ENCODE measurements around a stretch of chr1.

- PRO-cap: no peak
- RAMPAGE, long total RNA, 5 experiments: no peak in any of the 5 experiments
- RRBS: no CpG with 5 or more reads among the region's 10 CpGs
Observed at GRCh38 chr1:8247798-8248586, 69.9 kb upstream of the SLC45A1 start.

GRCh38 chr1:8293323-8293568, 24.7 kb upstream of the SLC45A1 start:
- PRO-cap: no peak
- RAMPAGE, long total RNA, 5 experiments: no peak in any of the 5 experiments
- RRBS: no CpG with 5 or more reads among the region's 3 CpGs

DNA sequence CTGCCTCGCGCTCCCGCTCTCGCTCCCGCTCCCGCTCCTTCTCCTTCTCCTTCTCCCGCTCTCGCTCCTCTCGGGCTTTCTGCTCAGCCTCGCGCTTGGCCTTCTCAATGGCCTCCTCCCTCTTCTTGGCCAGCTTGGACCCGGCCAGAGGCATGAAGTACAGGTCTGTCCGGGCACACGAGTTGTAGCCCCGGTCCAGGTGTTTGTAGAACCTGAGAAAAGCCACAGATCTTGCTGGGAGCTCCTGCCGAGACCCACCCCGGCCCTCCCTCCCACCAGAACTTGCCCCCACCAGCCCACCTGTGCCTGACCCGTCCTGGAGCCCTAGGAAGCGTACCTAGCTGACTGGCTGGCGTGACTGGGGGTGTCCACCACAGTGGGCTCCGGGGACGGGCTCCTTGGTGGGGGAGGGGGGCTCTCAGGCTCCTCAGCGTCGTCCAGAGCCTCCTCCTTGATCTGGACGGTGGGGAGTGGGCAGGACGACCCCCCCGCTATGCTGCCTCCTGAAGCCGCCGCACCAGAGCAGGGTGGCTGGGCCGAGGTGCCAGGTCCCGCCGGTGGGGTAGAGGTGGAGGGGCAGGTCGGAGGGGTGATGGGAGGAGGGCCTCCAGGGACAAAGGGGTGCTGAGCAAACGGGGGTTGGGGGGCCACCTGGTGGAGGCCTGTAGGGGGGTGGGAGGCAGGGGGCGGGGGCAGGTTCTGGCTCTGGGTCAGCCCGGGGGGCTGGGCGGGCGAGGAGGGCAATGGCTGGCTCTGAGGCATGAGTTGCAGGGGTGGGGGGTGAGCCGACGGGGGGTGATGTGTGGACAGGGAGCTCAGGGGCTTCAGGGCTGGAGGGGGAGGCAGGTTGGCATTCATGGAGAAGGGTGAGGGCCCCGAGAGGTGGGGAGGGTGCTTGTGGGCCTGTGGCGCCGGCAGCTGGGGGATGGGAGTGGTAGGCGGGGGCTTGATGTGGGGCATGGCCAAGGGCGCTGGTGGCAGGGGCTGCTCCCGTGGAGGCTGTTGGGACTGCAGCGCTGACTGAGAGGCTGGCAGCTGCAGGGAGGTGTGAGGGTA, 42.2 kb downstream of the SLC45A1 start:
- PRO-cap: no peak
- RAMPAGE, long total RNA, 5 experiments: start-site peak on the minus strand in 2 of 5 experiments, centred at positions 165 to 523 of the sequence, 22 to 35 reads per replicate
- RRBS: 85% methylated on average over 5 of the region's 47 CpGs

DNA sequence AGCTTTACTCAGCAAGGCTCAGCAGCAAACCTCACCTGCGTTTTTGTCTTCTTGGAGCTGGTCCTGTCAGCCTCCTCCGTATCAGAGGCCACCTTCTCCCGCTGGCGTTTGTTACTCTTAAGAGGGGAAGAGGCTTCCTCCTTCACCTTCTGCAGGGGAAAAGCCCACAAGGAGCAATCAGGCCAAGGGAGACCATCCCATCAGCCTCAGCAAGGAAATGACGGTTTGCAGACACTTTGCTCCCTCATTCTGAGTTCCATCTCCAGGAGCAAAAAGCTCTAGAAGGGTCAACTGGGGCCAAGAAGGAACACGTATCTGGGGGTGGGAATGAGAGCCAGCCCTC, 43.8 kb downstream of the SLC45A1 start:
- PRO-cap: no peak
- RAMPAGE, long total RNA, 5 experiments: no peak in any of the 5 experiments
- RRBS: no CpG with 5 or more reads among the region's 6 CpGs

GRCh38 chr1:8390771-8391904, 73.2 kb downstream of the SLC45A1 start:
- PRO-cap: no peak
- RAMPAGE, long total RNA, 5 experiments: start-site peak on the minus strand in 3 of 5 experiments, at chr1:8390655-8391708 at its widest, 5 to 33 reads per replicate
- RRBS: no CpG with 5 or more reads among the region's 9 CpGs

DNA sequence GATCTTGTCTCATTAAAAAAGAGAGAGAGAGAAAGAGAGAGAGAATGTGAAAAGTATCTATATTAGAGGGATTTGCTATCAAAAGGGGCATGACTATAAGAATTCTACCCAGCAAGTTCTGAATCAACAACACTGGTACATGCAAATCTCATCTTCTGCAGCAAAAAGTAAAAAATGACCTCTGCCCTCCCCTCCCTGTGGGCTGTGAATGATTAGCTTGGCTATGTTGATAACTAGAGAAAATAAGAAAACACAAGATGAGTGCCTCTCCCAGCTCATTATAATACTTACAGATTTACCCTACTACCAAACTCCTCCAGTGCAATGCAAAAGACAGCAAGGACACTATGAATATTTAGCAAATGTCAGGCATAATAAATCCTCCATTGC, 102.4 kb downstream of the SLC45A1 start:
- PRO-cap: no peak
- RAMPAGE, long total RNA, 5 experiments: no peak in any of the 5 experiments

DNA sequence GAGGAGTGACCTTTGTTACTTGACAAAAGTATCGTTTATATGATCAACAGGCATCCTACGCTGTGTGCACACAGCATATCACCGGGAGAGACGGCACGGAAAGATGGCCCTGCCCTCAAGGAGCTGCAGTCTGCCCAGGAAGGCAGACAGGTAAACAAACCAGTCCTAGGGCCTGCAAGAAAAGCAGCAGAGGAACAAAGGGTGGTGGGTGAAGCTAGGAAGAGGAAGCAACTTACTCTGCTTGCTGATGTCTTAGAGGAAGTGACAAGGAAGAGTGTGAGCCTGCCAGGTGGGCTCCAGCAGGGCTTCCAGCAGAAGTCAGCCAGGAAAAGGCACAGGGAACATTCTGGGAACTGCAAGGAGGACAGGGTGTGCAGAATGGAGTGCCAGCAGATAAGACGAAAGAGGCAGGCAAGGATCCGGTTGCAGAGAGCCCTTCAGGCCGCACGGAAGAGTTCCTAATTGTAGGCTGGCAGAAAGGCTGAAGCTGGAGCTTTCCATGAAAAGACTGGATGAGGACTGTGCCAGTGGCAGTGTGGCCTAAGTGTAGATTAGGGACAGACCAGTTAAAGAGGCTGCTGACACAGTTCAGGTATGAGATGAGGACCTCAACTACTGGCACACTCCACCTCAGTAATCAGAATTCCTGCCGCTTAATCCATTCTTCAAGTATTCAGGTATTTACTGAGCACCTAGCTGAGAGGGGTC, 106.8 kb downstream of the SLC45A1 start:
- PRO-cap: bidirectional peak, plus-strand start at position 213 of the sequence, minus-strand start outside the sequence
- RAMPAGE, long total RNA, 5 experiments: no peak in any of the 5 experiments
- RRBS: no CpG with 5 or more reads among the region's 10 CpGs

DNA sequence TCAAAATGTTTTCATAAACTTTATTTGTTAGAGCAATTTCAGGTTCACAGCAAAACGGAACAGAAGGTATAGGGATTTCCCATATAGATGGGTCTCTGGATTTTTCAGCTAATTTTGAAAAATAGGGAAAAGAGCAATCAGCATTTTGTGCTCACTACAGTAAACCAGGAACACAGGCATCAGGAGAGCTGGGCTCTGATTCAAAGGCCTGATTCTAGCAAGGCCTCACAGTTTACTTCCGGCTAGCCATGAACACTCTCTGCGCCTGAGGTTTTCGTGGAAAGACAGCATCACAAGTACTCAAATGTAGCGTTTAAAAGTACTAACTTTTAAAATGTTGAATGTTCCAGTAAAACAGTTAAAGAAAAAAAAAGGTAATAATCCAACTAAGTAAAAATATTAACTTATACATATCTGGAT, 120.5 kb downstream of the SLC45A1 start:
- PRO-cap: no peak
- RAMPAGE, long total RNA, 5 experiments: no peak in any of the 5 experiments
- RRBS: no CpG with 5 or more reads among the region's 5 CpGs

GRCh38 chr1:8711827-8713209, 105.1 kb downstream of the RERE start:
- PRO-cap: no peak
- RAMPAGE, long total RNA, 5 experiments: no peak in any of the 5 experiments
- RRBS: no CpG with 5 or more reads among the region's 9 CpGs

DNA sequence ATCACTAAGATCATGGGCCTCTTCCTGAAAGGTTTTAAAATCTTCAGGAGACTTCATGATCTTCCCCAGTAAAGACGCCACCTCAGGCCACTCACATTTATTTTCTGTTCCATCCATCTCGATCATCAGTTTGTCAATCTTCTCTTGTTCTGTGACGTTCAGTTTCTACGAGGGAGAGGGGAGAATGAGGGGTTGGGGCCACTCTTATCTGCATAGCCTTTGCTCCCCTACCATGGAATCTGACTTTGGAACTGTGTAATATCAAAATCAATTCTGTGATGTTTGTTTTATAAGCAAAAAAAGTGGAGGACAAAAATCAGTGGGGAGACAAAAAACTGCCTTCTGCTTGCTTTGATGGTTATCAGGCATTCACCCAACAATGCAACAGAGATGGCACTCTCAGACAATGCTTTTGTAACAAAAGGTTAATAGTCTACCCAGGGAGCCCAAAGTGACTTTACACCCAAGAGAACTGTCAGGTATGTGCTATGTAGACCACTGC, 10.5 kb downstream of the ENO1 start:
- PRO-cap: no peak
- RAMPAGE, long total RNA, 5 experiments: no peak in any of the 5 experiments
- RRBS: no CpG with 5 or more reads among the region's 4 CpGs

- PRO-cap: bidirectional peak, plus-strand start at chr1:8873827, minus-strand start at chr1:8873707
- RAMPAGE, long total RNA, 5 experiments: no peak in any of the 5 experiments
- RRBS: no CpG with 5 or more reads among the region's 9 CpGs
Observed at GRCh38 chr1:8873114-8874243, 5.0 kb downstream of the ENO1 start.

DNA sequence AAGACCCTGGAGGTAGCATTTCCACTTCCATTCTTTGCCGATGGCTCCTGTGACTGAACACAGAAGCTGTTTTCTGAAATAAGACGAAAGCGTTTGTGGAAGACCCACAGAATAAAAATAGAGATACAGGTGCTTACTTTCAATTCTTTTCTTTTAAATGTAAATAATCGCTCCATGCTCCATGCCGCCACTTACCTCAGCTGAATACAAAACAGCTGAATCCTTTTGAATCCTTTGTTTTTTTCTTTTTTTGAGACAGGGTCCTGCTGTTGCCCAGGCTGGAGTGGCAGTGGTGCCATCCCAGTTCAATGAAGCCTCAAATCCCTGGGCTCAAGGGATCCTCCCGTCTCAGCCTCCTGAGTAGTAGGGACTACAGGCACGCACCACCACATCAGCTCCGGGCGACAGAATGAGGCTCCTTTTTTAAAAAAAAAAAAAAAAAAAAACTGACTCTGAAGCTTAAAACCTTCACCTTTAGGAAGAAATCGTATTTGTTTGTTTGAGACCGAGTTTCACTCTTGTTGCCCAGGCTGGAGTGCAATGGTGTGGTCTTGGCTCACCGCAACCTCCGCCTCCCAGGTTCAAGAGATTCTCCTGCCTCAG, 26.1 kb downstream of the GPR157 start:
- PRO-cap: no peak
- RAMPAGE, long total RNA, 5 experiments: start-site peak on the minus strand in 1 of 5 experiments, centred at position 489 of the sequence, 8 reads per replicate
- RRBS: no CpG with 5 or more reads among the region's 13 CpGs

DNA sequence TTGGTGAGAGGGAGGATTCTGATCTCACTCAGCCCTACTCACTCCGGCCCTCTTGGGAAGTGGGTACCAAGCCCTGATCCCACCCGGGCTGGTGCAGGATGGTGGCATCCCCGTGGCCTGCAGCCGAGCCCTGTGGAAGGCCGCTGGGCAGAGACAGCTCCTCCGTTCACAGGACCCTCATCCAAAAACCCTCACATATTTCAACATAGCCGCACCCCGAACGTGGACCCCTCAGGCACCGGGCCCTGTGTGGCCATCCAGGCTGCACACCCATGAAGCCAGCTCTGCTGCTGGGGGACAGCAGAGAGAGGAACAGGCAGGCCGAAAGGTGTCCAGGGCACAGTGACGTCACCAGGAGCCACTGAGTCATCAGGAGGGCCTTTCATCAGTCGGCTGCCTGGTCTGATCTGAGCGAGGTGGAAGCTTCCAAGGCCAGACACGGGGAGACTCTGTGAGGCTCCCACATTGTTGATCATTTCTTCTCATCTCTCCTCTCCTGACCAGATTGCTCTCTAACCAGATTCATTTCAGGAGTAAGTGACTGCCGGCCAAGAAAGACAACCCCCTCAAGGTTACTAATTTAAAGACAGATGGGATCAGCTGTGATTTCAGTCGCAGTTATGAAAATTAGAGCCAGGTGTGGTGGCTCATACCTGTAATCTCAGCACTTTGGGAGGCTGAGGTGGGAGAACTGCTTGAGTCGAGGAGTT, 16.3 kb upstream of the GPR157 start:
- PRO-cap: no peak
- RAMPAGE, long total RNA, 5 experiments: no peak in any of the 5 experiments
- RRBS: 78% methylated on average over 2 of the region's 18 CpGs

GRCh38 chr1:9237727-9238563, 3.4 kb downstream of the H6PD start:
- PRO-cap: no peak
- RAMPAGE, long total RNA, 5 experiments: start-site peak on the plus strand in 1 of 5 experiments, at chr1:9237689-9238515 at its widest, 30 reads per replicate
- RRBS: no CpG with 5 or more reads among the region's 12 CpGs

DNA sequence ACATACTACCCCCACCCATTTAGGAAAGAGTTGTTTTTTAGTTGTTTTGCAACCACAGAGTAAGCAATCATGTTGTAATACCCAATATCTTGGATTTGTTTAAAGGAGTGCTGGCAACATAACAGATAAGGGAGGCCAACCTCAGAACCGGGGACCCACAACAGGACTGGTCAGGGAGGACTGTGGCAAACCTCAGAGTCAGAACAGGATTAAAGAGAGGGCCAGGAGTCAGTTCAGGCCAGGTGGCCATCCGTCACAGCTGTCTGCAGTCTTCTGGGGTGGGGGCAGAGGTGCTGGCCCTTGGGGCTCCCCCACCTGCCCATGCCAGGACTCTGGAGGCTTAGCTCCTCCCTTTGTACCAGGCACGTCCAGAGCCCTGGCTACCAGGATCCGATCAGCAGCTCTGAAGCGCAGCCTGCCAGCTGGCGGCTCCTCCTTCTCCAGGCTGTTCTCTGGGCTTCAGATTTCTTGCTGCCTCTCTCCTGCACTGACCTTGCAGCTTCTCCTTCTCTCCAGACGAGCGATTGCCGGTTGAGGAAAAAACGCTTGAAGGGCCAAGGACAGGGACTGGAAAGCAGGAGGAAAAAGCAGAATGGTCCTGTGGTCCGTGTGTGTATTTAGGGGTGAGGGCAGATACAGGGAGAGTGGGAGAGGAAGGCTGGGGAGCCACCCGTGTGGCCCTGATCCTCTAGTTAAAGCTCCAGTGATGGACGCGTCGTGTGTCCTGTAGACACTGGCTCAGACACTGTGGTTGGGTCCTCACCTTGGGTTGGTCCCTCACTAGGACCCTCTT, 8.0 kb downstream of the H6PD start:
- PRO-cap: bidirectional peak, plus-strand start at position 462 of the sequence, minus-strand start at position 265 of the sequence
- RAMPAGE, long total RNA, 5 experiments: start-site peak on the plus strand in 4 of 5 experiments, centred at positions 374 to 501 of the sequence, 12 to 29 reads per replicate
- RRBS: no CpG with 5 or more reads among the region's 15 CpGs

DNA sequence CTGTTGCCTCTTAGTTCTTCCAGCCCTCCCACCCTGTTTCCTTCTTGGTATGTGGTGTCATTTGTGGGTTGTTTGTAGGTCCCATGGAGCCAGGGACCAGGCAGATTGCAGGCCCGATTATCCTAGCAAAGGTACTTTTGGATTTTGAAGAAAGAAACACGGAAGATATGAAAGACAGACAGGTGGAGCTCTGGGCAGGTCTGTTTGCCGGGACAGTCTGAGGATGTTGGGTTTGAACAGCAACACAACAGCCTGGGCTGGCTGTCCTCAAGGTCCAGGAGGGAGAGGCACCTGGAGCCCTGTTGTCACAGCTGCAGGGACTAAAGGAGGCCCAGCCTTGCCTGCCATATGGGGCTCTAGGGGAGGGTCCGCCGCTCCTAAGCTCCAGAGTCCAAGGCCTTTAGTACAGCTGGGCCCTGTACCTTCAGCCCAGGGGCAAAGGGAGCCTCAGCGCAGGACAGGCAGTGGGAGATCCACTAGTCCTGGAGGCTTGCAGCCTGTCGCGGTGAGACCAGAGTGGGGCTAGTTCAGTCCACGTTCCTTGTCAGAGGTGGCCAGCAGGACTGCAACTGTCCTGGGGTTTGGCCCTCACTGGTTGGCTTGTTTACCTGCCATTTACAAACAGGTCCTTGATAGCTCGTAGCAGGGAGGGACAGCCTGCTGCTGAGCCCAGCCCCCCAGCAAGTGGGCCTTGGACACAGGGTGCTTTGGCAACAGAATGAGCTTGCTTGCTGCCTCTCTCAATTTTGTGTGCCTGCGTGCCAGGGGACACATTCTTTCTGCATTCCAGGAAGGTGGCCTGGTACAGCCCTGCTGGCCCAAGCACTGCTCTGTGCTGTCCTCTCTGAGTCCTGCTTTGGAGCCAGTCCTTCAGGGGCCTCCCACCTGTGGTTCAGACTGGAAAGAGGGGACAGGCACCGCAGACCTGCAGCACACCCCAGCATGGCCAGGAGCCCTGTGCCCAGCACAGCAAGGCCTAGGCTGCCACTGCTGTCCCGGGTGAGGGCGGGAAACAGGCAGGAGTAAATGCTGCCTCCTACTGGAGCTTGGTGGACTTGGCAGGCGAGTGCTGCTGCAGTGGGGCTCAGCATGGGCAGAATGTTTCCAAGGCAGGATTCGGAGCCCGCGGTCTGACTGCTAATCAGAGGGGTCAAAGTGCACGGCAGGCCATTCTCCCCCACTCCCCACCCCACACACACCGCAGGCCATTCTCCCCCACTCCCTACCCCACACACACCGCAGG, 15.0 kb downstream of the H6PD start:
- PRO-cap: no peak
- RAMPAGE, long total RNA, 5 experiments: start-site peak on the plus strand in 1 of 5 experiments, centred at position 306 of the sequence, 11 reads per replicate
- RRBS: no CpG with 5 or more reads among the region's 21 CpGs

GRCh38 chr1:9275367-9276174, 17.1 kb upstream of the SPSB1 start:
- PRO-cap: no peak
- RAMPAGE, long total RNA, 5 experiments: no peak in any of the 5 experiments
- RRBS: no CpG with 5 or more reads among the region's 14 CpGs

- PRO-cap: no peak
- RAMPAGE, long total RNA, 5 experiments: start-site peak on the plus strand in 2 of 5 experiments, at chr1:9306411-9306596 at its widest, 11 reads per replicate
- RRBS: no CpG with 5 or more reads among the region's 4 CpGs
Observed at GRCh38 chr1:9306380-9306627, 13.6 kb downstream of the SPSB1 start.

GRCh38 chr1:9324479-9325432, 32.1 kb downstream of the SPSB1 start:
- PRO-cap: no peak
- RAMPAGE, long total RNA, 5 experiments: start-site peak on the plus strand in 1 of 5 experiments, at chr1:9325252-9325418 at its widest, 7 reads per replicate
- RRBS: 71% methylated on average over 10 of the region's 31 CpGs

DNA sequence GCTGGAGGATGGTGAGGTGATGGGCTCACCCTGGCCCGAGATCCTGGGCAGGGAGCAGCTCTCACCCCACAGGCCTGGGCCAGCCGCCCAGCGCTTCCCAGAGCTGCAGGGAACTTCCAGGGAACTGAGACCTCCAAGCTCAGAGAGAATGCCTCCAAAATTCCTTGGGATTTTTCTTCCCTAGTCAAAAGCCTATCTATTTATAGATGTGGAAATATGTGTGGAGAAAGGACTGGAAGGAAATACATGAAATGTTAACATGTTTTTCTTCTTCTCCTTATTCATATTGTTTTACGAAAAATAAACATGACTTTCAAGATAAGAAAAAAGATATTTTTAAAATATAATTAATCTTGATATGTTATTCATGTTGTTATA, 121.2 kb downstream of the SPSB1 start:
- PRO-cap: no peak
- RAMPAGE, long total RNA, 5 experiments: no peak in any of the 5 experiments
- RRBS: no CpG with 5 or more reads among the region's 4 CpGs